ENCODE results near the genes CHP1, MAPKBP1, PLA2G4B and TMEM87A.

- PRO-cap, 2 experiments: no peak in any of the 2 experiments
- RAMPAGE, long total RNA, 5 experiments: no peak in any of the 5 experiments
Observed at GRCh38 chr15:41049955-41050801, 65.9 kb downstream of the INO80 start.

DNA sequence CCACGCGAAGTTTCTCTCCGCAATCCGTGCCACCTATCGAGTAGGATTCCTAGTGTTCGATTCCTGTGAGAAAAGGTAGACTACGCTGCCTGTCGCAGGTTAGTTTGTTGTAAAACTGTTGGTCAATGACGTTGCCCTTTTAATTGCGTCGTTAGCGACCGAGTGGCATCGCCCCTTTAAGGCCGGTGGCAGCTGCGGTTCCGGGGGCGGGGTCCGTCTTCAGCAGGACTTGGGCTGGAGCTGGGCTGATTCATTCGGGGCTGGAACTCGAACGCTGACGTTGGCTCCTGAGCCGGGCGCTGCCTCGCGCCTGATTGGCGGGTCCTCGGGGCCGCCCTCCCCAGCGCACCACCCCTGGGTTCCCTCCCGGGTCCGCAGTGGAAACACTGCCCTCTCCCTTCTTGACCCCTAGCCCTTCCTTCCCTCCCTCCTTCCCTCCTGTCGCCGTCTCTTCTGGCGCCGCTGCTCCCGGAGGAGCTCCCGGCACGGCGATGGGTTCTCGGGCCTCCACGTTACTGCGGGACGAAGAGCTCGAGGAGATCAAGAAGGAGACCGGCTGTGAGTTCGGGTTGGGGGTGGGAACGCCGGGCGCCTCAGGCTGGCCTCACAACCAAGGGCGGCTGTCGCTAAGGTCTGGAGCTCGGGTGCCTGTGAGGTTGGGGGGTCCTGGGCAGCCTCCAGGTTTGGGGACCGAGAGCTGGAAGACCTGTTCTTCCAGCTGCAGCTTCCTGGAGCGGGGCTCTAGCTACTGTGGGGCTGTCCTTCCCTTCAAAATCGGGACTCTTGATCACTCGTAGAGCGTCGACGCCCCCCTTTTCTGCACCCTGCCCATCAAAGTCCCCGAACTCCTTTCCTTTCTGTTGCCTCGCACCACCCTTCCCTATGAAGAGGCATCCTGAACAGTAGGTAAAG is at the start of gene CHP1:
Gene CHP1, plus strand, starts transcription at position 377 of the 912 bp plus-strand sequence.
- PRO-cap, 2 experiments: peak in 2 of 2 experiments; most common plus-strand start position 253 of the sequence (in 2); most common minus-strand start position 153 of the sequence (in 1)
- RAMPAGE, long total RNA, 5 experiments: start-site peak on the plus strand in 5 of 5 experiments, centred at positions 349 to 420 of the sequence, 17 to 1,105 reads per replicate

DNA sequence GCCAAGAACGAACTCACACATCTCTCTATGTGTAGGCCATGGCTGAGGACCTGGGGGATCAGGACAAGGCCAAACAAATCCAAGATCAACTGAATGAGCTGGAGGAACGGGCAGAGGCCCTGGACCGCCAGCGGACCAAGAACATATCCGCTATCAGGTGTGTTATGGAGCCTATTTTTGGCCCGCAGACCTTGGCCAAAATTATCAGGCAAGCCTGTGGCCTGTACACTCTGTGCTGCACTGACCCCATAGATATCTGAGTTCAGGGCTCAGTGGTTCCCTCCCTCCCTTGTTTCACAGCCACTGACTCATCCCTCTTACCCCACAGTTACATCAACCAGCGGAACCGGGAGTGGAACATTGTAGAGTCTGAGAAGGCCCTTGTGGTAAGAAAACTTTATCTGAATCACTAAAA is 16.5 kb upstream of the ITPKA start:
- PRO-cap, 2 experiments: no peak in any of the 2 experiments
- RAMPAGE, long total RNA, 5 experiments: no peak in any of the 5 experiments

- PRO-cap, 2 experiments: no peak in any of the 2 experiments
- RAMPAGE, long total RNA, 5 experiments: no peak in any of the 5 experiments
Observed at GRCh38 chr15:41512470-41512928, 1.1 kb downstream of the LTK start.

GRCh38 chr15:41554808-41555007 is 4.3 kb upstream of the TYRO3 start:
- PRO-cap, 2 experiments: no peak in any of the 2 experiments
- RAMPAGE, long total RNA, 5 experiments: no peak in any of the 5 experiments

- PRO-cap, 2 experiments: no peak in any of the 2 experiments
- RAMPAGE, long total RNA, 5 experiments: no peak in any of the 5 experiments
Observed at GRCh38 chr15:41749581-41750684, 24.4 kb upstream of the MAPKBP1 start.

DNA sequence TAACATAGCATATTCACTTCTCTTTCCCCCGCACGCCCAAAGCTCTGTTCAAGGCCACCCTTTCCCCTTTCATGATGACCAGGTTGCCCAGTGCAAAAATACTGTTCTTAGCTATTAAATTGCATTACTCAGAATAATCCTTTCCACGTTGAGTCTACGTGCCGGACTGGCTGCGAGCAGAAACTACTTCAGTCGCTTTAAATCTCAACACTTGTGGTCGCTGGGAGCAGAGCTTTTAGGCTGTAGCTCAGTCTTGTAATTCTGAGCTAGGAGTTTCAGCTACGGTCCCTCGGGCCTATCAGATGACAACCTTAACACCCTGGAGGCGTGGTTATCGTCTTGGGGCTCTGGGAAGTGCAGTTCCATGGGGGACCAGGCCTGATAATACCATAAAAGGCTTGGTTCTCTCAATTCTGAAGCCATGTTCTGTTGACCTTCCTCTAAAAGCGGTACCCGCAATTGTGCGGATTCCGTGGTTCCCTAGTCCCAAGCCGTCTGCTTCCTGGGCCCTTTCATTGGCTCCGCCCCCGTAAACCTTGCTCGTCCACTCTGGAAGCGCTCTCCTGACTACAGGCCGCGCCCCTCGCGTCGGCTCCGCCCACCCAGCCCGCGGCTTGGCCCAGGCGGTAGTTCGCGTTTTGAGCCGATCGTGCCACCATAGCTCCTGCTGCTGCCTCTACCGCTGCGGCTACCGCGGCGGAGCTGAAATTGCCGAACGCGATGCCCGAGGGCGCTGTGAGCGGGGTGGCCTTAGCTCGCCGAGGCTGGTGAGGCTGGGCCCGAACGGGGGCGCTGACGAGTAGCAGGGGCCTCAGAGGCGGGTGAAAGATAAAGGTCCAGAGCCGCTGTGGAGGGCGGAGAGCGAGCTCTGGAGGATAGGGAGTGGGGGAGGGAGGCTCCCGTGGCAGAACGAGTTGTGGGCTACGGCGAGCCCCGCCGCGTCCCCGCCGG is at the start of gene MAPKBP1:
Gene MAPKBP1, plus strand, starts transcription at position 641 of the 951 bp plus-strand sequence.
- PRO-cap, 2 experiments: peak in 2 of 2 experiments; most common plus-strand start position 641 of the sequence (in 2); most common minus-strand start position 263 of the sequence (in 1)
- RAMPAGE, long total RNA, 5 experiments: start-site peak on the plus strand in 1 of 5 experiments, centred at position 672 of the sequence, 57 reads per replicate

GRCh38 chr15:41838288-41839094 is at the start of gene PLA2G4B:
TSS of gene PLA2G4B (plus strand) at chr15:41838847.
- PRO-cap, 2 experiments: no peak in any of the 2 experiments
- RAMPAGE, long total RNA, 5 experiments: no peak in any of the 5 experiments

DNA sequence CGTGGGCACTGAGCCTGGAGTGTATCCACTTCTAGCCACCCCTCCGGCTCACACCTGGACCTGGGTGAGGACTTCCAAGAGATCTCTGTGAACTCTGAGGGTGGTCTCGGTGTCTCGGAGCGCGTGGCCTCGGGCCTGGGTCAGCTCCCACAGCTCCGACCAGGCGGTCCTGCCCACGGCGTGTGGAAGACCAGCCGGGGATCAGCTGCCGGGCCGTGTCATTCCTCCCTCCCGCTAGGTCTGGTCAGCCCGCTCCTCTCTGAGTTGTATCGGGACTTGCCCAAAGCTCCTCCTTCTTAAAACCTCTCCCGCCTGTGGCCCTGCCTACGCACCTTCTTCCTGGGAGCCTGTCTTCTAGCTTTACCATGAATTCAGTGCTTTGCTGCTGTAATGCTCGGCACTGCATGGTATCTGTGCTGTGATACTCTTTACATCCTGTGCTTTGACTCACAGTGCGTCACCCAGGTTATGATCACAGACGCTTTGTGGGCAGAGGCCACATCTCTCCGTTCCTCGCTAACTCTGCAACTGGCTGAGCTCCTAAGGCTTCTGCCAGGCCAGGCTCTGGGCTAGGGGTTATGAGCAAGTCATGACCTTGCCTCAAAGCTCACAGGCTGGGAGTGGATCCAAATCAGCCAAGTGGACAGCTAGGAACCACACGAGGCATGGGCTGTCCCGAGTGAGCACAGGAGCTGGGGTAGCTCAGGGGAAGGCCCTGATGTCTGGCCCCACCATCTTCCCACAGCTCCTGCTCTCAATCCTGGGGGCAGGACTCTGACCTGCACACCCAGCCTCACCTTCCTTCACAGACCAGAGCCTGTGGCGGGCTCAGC is 23.2 kb downstream of the SPTBN5 start:
- PRO-cap, 2 experiments: no peak in any of the 2 experiments
- RAMPAGE, long total RNA, 5 experiments: no peak in any of the 5 experiments

GRCh38 chr15:41877925-41878433 is 15.9 kb downstream of the SPTBN5 start:
- PRO-cap, 2 experiments: no peak in any of the 2 experiments
- RAMPAGE, long total RNA, 5 experiments: no peak in any of the 5 experiments

GRCh38 chr15:41920997-41921628 is 27.3 kb upstream of the SPTBN5 start:
- PRO-cap, 2 experiments: no peak in any of the 2 experiments
- RAMPAGE, long total RNA, 5 experiments: no peak in any of the 5 experiments

DNA sequence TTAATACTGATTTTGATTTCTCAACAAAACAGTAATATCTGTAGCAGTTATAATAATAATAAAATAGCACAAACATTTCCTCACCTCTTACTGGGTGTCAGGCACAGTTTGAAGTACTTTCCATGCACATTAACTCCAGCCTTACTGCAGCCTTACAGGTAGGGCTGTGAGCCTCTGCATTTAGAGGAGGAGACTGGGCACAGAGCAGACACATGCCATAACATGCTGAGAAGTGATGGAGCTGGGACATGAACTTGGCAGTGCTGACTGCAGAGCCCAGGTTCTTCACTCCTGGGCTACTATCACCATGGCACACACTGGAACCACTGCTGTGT is 25.5 kb downstream of the EHD4 start:
- PRO-cap, 2 experiments: no peak in any of the 2 experiments
- RAMPAGE, long total RNA, 5 experiments: no peak in any of the 5 experiments

DNA sequence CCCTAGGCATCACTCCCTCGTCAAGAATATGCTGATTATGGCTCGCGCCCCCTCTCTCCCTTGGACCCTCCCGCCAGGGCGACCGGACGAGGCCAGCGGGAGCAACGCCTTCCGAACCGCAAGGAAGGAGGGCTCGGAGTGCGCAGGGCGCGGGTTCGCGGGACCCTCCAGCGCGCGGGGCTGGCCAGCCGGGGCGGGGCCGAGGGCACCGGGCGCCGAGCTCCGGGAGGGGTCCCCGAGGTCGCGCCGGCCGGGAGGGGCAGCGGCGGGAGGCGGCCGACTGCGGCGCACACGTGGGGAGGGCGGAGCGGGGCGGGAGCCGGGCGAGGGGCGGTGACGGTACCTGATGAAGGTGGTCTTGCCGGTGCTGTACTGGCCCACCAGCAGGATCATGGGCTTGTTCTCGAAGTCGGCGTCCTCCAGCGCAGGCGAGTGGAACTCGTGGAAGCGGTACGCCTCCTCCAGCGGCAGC is 405 bp downstream of the EHD4 start:
- PRO-cap, 2 experiments: peak in 2 of 2 experiments; most common plus-strand start position 305 of the sequence (in 2); most common minus-strand start position 245 of the sequence (in 1)
- RAMPAGE, long total RNA, 5 experiments: no peak in any of the 5 experiments

GRCh38 chr15:42272916-42273771 is at the start of gene TMEM87A:
TSS of gene TMEM87A (minus strand) at chr15:42273433.
- PRO-cap, 2 experiments: peak in 2 of 2 experiments; most common plus-strand start chr15:42273230 (in 1); most common minus-strand start chr15:42273415 (in 2)
- RAMPAGE, long total RNA, 5 experiments: start-site peak on the plus strand in 3 of 5 experiments, at chr15:42273201-42273633 at its widest, 27 to 172 reads per replicate; start-site peak on the minus strand in 2 of 5 experiments, at chr15:42273402-42273448 at its widest, 278 to 520 reads per replicate

GRCh38 chr15:42285067-42285477 is 11.8 kb upstream of the TMEM87A start:
- PRO-cap, 2 experiments: no peak in any of the 2 experiments
- RAMPAGE, long total RNA, 5 experiments: no peak in any of the 5 experiments

DNA sequence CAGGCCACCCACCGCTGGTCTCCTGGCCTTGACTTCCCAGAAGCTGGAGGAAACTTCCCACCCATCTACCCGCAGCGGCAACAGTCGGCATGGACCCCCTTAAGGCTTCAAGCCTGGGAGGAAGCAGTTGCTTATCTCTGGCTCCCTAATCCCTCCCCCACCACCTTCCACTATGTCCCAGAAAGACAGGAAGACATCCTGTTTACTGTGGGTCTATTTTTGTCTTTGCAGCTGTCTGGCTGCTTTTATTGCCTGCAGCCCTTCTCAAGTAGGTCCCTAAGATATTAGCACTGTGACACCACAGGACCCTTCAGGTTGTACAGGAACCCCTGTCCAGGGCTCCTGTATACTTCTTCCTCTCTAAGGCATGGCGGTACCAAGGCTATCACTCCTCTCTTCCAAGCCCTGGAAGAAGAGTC is 27.0 kb downstream of the CAPN3 start:
- PRO-cap, 2 experiments: no peak in any of the 2 experiments
- RAMPAGE, long total RNA, 5 experiments: no peak in any of the 5 experiments

GRCh38 chr15:42457920-42458434 is 33.0 kb downstream of the ZNF106 start:
- PRO-cap, 2 experiments: peak in 2 of 2 experiments; most common plus-strand start chr15:42458229 (in 1); most common minus-strand start chr15:42458007 (in 2)
- RAMPAGE, long total RNA, 5 experiments: no peak in any of the 5 experiments

GRCh38 chr15:42531302-42531898 is 17.2 kb downstream of the LRRC57 start:
- PRO-cap, 2 experiments: no peak in any of the 2 experiments
- RAMPAGE, long total RNA, 5 experiments: no peak in any of the 5 experiments

DNA sequence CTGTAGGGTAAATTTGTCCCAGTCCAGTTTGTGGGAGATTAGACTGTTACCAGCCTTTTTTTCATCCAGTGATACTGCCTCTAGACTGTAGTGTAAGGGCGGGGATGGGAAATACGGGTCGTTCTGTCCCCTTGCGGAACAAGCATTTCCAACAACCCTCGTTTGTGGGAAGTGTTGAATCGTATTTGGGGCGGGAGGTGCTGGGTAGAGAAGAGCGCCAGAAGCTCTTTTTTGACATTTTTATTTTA is 476 bp downstream of the HAUS2 start:
- PRO-cap, 2 experiments: no peak in any of the 2 experiments
- RAMPAGE, long total RNA, 5 experiments: no peak in any of the 5 experiments

DNA sequence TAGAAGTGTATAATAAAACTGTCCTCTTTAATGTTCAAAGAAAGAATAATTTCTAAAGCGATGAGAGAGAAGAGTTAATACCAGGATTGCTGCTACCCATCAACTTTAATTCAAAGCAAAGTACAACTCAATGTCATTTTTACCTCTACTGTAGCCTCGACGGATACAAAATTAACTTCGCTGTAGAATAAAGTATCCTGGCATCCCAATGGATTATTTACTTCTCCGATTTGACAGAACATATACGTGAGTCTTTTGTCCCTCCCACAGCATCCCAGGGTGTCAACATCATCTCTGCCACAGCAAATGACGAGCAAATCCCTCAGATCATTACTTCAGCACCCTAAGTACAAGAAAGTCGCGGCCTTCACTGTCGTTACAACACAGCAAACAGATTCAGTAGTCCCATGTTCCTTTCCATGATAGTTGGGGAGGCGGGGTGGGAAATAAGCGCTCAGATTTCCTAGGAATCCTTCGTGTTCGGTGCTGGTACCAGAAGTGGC is 911 bp downstream of the TTBK2 start:
- PRO-cap, 2 experiments: no peak in any of the 2 experiments
- RAMPAGE, long total RNA, 5 experiments: no peak in any of the 5 experiments

Data from thyroid gland (tissue), 7 donors.